Stomach (tissue), 7 donors: ENCODE measurements around a stretch of chr6.

DNA sequence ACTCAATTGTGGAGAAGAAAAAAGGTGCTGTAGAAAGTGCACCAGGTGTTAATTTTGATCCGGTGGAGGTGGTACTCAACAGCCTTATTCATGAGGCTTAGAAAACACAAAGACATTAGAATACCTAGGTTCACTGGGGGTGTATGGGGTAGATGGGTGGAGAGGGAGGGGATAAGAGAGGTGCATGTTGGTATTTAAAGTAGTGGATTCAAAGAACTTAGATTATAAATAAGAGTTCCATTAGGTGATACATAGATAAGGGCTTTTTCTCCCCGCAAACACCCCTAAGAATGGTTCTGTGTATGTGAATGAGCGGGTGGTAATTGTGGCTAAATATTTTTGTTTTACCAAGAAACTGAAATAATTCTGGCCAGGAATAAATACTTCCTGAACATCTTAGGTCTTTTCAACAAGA lies 12.6 kb downstream of the GJA1 start:
- PRO-cap = no peak
- RAMPAGE, long total RNA, 5 experiments = no peak in any of the 5 experiments
- RRBS = no CpG with 5 or more reads among the region's 3 CpGs

DNA sequence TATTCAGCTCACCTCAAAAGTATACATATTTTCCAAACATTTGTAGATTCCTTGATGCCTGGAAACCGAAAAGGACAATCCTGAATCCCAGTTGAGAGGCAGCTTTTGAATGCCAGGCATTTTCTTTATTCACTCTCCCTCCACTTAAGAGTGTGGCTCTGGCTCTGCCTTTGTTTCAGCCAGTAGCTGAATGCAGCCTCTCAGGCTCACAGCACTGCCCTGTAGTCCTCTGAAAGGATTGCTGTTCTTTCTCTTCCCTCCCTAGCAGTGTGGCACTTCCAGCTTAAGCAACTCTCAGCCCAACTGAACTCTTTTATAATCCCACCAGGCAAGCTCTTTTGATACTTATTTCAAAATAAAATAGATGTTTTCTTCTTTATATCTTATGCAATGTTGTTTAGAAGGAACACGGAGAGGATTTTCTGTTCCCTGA lies 415.6 kb downstream of the GJA1 start:
- PRO-cap = unidirectional peak, minus-strand start at position 266 of the sequence
- RAMPAGE, long total RNA, 5 experiments = no peak in any of the 5 experiments
- RRBS = no CpG with 5 or more reads among the region's 2 CpGs

DNA sequence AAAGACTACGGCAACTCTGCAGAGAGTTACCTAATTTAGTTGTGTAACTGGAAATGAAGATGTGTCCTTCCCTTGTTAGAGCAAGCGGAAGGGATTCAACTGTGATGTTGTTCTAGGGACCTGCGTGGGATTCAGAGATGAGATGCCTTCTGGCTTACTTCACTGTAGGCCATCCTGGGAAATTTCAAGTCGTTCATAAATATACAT lies 370.9 kb upstream of the HSF2 start:
- PRO-cap = unidirectional peak, plus-strand start at position 78 of the sequence
- RAMPAGE, long total RNA, 5 experiments = no peak in any of the 5 experiments
- RRBS = no CpG with 5 or more reads among the region's 4 CpGs

DNA sequence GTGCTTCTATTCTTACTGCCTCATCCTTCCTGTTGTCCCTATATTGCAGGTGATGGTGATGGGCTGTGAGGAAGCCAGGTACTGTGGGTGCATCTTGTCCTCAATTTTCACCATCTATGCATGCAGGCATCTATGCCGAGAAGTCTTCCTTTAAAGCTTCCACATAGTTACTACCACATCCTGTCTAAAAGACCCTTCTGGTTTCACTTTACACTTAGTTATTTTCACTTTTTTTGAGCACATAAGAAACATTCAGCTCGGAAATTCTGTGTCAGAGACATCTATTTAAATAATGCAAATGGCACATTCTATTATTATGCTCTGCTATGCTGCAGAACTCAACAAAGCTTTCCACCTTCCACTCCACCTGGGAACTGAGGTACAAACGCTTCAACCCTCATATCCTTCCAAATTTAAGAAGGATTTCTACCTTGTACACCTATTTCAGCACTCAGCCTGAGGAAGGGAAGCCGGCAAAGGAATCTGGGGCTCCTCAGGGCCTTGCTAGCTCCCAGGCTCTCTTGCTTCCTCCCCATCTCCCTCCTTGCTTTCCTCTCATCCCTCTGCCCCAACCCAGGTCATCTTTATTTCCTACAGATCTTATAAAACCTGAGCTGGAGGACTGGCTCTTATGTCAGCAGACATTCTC lies 28.1 kb upstream of the FABP7 start:
- PRO-cap = no peak
- RAMPAGE, long total RNA, 5 experiments = no peak in any of the 5 experiments
- RRBS = no CpG with 5 or more reads among the region's 4 CpGs

- PRO-cap = bidirectional peak, plus-strand start at chr6:122791085, minus-strand start at chr6:122790882
- RAMPAGE, long total RNA, 5 experiments = no peak in any of the 5 experiments
- RRBS = no CpG with 5 or more reads among the region's 8 CpGs
Measured at GRCh38 chr6:122790762-122791465, 1.9 kb downstream of the SMPDL3A start.

DNA sequence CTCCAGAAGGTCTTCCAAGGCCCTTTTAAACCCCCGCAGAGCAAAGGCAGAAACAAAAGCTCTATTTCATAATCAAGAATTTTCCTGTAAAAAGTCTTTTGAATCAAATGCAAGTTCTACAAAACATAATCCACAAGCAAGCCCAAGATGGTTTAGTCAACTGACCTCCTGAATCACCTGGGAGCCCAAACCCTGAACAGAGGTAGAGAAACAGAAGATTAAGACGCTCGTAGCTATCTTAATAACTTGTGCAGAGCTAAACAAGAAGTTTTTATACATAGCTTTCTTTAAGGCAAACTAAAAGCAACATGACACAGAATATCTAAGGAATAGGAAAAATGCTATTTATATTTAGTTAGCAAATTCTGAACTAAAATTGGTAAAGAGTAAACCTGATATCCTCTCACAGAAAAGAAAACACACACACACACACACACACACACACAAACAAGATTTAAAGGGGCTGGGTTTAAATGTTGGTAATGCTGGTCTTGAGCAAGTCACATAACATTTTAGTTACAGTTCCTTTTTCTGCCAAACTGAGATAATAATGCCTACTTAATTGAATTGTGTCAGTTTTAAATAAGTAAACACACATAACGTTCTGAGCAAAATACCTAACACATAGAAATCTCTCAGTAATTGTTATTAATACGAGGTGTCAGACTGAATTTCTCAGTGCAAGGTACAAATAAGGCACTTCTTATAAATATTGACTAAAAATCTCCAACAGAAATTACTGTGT lies 1.7 kb downstream of the TRDN start:
- PRO-cap = no peak
- RAMPAGE, long total RNA, 5 experiments = no peak in any of the 5 experiments
- RRBS = no CpG with 5 or more reads among the region's 5 CpGs

DNA sequence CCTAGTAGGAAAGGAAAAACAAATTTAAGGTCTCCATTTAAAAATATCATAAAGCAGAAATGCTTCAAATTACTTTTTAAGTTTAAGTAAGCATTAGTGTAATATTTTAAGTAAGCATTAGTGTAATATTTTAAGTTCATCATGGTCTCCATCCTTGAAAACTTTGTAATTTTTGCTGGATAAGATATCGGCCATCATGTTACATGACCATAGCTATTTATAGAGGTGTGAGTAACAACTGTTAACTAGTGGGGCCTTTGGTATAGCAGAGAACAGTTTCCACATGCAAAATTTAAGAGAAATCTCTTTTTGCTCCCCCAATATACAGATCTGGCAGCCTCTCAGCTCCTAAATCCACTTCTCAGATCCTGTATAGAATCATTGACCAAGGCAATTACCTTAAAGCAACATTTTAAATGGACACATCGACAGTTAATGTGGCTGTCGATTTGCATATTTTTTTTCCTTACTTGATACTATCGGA lies 453 bp downstream of the TRDN start:
- PRO-cap = no peak
- RAMPAGE, long total RNA, 5 experiments = no peak in any of the 5 experiments
- RRBS = no CpG with 5 or more reads among the region's 4 CpGs

GRCh38 chr6:125104412-125105037 lies 49.0 kb upstream of the TPD52L1 start:
- PRO-cap = no peak
- RAMPAGE, long total RNA, 5 experiments = no peak in any of the 5 experiments
- RRBS = no CpG with 5 or more reads among the region's 4 CpGs

- PRO-cap = no peak
- RAMPAGE, long total RNA, 5 experiments = no peak in any of the 5 experiments
- RRBS = no CpG with 5 or more reads among the region's 13 CpGs
Measured at GRCh38 chr6:125273572-125274644, 27.9 kb downstream of the HDDC2 start.

DNA sequence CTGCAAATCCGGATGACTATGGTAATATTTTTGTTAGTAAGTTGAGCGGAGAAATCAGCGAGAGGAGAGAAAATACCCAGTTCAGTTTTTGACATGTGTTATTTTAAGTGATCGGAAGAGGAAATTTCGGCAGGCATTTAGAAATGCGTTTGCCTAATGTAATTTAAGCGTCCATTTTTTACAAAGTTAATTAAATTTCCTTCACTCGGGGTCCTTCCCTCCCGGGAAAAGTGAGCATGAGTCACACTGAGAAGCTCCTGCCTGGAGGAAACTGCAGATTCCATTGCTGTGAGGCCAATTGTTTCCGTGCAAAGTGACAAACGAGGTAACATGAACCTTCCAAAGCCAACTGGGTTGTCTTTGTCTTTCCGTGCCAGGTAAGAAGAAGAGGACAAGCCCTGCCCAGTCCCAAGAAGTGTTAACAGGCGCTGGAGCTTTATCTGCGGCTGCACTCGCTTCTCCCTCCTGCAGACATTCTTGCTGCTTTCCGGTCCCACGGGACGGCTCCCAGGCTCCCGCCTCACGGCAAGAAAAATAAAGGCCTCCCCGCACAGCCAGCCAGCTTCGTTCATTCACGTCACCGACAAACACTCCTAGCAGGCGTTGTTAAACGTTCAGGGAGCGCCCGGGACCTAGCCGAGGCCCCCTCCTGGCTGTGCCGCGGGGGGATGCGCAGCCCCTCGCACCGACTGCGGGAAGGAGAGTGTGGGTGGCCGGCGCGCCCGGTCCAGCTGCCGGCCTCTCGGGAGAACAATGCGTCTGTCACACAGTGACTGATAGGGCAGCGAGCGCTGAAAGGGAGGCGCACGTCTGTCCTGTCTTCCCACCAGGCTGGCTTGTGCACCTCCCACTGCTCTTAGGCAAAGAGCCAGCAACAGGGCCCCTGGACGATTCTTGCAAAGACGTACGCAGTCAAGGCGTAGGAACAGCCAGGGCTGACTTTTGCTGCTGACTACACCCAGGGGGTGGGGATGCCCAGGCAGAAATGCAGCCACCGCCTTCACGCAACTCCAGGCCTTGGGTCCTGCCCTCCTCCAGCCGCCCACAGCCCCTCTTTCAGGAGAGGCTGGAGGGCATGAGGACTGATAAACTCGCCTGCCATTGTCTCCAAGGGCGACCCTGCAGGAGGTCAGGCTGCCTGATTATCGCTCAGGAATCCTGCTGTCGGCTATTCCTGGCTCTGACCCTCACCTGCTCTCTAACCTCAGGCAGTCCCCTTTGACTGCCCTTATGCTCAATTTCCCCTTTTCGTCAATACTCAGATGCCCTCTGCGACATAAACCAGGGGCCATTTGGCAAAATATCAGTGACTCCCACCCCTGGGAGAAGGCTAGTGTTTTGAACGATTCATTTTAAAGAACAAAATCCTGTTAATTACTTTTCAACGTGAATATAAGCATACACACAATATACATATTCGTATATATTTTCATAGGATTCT lies 61.7 kb upstream of the HDDC2 start:
- PRO-cap = bidirectional peak, plus-strand start at position 571 of the sequence, minus-strand start at position 479 of the sequence; bidirectional peak, plus-strand start at position 899 of the sequence, minus-strand start at position 838 of the sequence
- RAMPAGE, long total RNA, 5 experiments = no peak in any of the 5 experiments
- RRBS = 2% methylated on average over 7 of the region's 62 CpGs

- PRO-cap = no peak
- RAMPAGE, long total RNA, 5 experiments = no peak in any of the 5 experiments
- RRBS = no CpG with 5 or more reads among the region's 12 CpGs
Measured at GRCh38 chr6:125705047-125705340, 44.4 kb upstream of the HEY2 start.

- PRO-cap = no peak
- RAMPAGE, long total RNA, 5 experiments = no peak in any of the 5 experiments
- RRBS = no CpG with 5 or more reads among the region's 10 CpGs
Measured at GRCh38 chr6:125746200-125746515, 3.3 kb upstream of the HEY2 start.

DNA sequence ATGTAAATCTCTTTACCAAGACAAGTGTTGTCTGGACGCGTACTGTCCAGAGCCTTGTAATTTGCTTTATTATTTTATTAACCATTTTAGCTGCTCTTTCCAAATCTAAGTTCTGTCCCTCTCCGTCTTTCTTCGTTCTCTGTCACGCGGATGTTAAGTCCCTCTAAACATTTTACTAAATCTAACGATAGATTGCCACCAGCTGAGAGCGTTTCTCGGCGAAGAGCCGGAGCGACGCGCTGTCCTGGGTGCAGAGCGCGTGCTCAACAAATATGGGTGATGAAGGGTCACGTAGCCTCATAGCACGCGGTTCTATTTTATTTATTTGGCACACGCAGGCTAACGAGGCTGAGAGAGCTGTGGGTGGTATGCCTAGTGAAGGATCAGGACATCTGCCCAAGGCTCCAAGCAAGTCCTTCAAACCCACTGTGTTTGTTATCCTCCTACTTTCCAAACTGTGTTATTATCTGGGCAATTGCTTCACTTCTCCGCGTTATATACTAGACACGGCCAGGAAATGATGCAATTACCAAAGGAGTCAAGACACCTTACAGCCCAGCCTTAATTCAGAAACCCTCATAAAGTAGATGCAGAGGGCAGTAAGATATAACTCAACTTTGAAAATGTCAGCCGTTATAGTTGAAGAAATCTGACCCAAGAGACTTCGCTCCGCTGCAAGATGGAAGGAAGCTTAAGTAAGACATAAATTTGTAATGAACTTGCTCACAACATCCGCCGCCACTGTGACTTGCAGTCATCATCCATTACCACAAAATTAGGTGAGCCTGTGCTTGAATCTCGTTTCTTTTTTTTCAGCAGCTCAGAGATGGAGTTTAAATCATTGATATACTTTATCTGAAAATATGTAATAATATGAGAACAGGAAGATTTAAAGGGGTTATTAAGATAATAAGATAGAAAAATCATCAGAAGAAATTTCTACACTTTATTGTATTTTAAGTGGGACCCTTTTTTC lies 9.9 kb upstream of the NCOA7 start:
- PRO-cap = bidirectional peak, plus-strand start at position 269 of the sequence, minus-strand start at position 246 of the sequence; bidirectional peak, plus-strand start at position 525 of the sequence, minus-strand start at position 434 of the sequence
- RAMPAGE, long total RNA, 5 experiments = start-site peak on the plus strand in 3 of 5 experiments, centred at positions 547 to 570 of the sequence, 20 to 35 reads per replicate
- RRBS = no CpG with 5 or more reads among the region's 30 CpGs

DNA sequence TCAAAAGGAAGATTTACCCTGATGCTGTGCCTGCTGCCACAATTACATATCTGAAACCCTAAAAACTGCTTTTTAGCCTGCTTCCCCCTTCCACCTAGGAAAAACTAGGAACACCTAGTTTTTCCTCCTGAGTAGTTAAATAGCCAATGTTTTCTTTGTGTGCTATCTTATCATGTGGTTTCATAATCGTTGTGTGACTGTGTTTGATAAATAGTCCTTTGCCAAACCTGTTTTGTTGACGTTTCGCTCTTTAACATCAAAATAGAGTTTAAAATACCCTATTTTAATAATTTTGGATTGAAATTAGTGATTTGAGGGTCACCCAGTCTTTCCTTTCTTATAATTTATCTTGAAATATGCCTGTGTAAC lies 28.2 kb downstream of the NCOA7 start:
- PRO-cap = unidirectional peak, minus-strand start at position 106 of the sequence
- RAMPAGE, long total RNA, 5 experiments = no peak in any of the 5 experiments
- RRBS = no CpG with 5 or more reads among the region's 3 CpGs

GRCh38 chr6:125834451-125834928 lies 43.7 kb downstream of the NCOA7 start:
- PRO-cap = no peak
- RAMPAGE, long total RNA, 5 experiments = no peak in any of the 5 experiments
- RRBS = no CpG with 5 or more reads among the region's 1 CpG

- PRO-cap = no peak
- RAMPAGE, long total RNA, 5 experiments = no peak in any of the 5 experiments
- RRBS = no CpG with 5 or more reads among the region's 5 CpGs
Measured at GRCh38 chr6:125869521-125869720, 78.7 kb downstream of the NCOA7 start.

DNA sequence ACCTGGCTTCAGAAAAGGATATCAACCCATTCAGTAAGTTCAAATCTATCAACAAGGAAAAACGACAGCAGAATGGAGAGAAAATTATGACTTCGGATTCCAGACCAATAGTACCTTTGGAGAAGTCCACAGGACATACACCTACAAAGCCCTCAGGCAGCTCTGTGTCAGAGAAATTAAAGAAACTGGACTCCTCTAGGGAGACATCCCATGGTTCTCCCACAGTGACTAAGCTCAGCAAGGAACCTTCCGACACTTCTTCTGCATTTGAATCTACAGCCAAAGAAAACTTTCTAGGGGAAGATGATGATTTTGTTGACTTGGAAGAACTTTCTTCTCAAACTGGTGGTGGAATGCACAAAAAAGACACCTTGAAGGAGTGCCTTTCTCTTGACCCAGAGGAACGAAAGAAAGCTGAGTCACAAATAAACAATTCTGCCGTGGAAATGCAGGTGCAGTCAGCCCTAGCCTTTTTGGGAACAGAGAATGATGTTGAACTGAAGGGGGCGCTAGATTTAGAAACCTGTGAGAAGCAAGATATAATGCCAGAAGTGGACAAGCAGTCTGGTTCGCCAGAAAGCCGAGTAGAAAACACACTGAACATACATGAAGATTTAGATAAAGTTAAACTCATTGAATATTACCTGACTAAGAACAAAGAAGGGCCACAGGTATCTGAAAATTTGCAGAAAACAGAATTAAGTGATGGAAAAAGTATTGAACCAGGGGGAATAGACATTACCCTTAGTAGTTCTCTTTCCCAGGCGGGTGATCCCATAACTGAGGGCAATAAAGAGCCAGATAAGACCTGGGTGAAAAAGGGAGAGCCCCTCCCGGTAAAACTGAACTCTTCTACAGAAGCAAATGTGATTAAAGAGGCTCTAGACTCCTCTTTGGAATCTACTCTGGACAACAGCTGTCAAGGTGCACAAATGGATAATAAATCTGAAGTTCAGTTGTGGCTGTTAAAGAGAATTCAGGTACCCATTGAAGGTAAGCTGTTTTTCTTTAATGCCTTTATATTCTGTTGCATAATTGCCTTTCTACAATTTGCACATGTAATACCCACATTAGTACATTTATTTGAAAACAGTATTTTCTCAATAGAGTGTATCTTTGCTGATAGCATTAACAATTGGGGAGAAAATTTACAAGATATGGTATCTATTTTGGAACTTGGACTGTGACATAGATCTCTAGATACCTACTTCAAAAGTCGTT lies 67.2 kb upstream of the HINT3 start:
- PRO-cap = no peak
- RAMPAGE, long total RNA, 5 experiments = start-site peak on the plus strand in 2 of 5 experiments, centred at positions 187 to 937 of the sequence, 6 to 40 reads per replicate
- RRBS = no CpG with 5 or more reads among the region's 11 CpGs

DNA sequence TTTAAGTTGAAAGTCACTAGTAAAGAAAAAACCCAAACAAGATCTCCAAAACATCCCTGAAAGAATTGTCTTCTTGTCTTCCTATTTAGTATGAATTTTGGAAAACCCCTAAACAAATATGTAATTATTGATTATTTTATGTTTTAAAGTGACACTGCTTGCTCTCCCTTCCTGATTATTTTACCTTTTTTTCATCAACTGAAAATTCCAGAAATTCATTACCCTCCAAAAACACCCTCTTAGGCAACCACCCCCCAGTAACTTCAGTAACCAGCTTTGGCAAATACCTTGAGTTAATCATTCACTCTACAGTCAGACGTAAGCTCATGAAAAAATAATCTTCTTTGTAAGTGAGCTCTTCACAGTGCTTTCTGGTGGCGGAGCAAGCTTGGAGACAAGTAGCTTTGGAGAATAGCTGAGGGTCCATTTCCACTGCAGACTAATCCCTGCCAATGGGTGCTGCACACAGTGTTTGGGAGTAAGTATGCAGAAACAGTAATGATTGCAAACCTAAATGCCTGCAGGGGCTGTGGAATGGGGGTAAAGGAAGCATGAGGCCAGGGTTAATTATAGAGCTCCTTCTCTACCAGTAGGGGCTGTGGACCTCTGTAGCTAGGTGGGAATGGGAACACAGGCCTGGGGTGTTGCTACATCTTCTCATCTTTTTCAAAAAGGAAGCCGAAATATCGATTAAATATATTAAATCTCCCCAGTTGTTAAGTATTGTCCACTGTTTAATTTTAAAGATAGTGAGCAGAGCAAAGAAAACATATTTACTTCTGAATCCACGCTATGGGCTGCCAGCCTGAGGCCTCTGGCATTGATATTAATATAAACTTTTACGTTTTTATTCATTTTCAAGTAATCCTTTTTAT lies 56.8 kb upstream of the HINT3 start:
- PRO-cap = unidirectional peak, plus-strand start at position 367 of the sequence
- RAMPAGE, long total RNA, 5 experiments = start-site peak on the plus strand in 1 of 5 experiments, centred at position 361 of the sequence, 25 reads per replicate
- RRBS = no CpG with 5 or more reads among the region's 6 CpGs

DNA sequence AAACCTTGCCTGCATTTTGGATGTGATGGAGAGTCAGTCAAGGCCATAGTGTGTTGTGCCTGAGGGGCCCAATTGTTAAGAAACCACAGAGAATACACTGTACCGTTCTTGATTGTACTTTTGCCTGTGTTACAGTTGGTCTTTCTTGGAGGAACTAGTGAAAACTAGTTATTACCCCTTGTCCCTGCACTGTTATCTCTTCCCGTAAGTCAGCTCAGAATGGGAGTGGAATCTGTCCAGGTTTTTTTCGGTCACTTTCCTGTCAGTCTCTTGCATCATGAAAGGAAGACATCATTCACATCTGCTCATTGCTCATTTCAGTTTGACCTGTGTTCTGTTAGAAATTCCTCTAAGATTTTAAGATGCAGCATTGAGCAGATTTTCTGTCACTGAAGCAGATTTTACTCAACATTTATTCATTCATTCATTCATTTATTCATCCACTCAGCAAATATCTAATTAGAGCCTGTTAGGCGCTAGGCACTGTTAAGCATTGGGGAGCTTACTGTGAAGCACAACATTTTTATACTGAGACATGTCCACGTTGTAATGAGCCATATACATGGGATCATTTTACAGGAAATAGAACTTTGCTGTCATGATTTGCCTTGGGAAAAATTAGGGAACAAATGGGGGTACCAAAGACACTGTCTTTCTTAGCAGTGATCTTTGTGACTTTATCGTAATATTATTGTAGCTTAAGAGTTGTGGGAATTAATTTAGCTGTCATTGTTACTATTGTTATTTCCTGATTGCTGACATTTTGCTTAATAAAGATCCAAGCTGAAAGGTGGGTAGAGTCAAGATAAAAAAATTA lies 33.1 kb upstream of the HINT3 start:
- PRO-cap = no peak
- RAMPAGE, long total RNA, 5 experiments = no peak in any of the 5 experiments
- RRBS = no CpG with 5 or more reads among the region's 6 CpGs

DNA sequence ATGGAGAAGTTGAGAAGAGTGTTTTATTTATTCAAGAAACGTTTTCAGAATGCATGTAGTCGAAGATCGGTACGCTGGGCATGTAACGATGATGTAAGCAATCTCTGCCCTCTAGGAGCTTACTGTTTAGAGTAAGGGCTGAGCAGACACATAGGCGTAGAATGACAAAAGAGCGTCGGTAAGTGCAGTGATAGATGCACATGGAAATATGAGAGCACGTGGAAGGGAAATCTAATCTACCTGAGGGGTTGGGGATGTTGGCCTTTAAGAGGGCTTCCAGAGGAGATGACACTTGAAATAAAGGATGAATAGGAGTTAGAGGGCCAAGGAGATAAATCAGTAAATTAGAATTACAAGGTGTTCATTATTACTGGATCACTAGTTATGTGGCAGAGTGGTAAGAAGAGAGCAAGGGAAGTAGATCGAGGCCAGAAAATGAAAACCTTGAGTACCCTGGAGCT lies 712 bp downstream of the TRMT11 start:
- PRO-cap = no peak
- RAMPAGE, long total RNA, 5 experiments = no peak in any of the 5 experiments
- RRBS = no CpG with 5 or more reads among the region's 10 CpGs